Prostate gland (tissue), 2 donors: ENCODE data around the genes CNMD and PRR20B.

DNA sequence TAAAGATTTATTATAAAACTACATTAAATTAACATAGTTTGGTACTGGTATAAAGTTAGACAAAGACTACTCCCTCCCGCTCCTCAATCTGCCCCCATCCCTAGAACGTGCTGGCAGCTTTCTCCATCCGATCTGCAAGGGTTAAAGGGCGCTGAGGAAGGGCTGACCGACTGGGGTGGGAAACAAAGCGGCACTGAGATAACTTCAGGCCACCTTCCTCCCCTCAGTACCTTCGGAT is 785 bp upstream of the SUGT1 start:
- PRO-cap = no peak
- RAMPAGE, long total RNA, 2 experiments = no peak in any of the 2 experiments

DNA sequence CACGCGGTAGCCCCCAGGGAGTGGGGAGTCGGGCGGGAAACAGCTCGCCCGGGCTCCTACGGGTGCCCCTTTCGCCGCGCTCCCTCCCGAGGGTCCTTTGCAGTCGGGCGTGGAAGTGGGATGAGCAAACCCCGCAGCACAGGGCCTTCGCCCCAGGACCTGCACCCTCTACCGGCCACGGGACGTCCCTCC is 478 bp downstream of the CNMD start:
- PRO-cap = no peak
- RAMPAGE, long total RNA, 2 experiments = start-site peak on the minus strand in 1 of 2 experiments, centred at position 117 of the sequence, 7 reads per replicate

DNA sequence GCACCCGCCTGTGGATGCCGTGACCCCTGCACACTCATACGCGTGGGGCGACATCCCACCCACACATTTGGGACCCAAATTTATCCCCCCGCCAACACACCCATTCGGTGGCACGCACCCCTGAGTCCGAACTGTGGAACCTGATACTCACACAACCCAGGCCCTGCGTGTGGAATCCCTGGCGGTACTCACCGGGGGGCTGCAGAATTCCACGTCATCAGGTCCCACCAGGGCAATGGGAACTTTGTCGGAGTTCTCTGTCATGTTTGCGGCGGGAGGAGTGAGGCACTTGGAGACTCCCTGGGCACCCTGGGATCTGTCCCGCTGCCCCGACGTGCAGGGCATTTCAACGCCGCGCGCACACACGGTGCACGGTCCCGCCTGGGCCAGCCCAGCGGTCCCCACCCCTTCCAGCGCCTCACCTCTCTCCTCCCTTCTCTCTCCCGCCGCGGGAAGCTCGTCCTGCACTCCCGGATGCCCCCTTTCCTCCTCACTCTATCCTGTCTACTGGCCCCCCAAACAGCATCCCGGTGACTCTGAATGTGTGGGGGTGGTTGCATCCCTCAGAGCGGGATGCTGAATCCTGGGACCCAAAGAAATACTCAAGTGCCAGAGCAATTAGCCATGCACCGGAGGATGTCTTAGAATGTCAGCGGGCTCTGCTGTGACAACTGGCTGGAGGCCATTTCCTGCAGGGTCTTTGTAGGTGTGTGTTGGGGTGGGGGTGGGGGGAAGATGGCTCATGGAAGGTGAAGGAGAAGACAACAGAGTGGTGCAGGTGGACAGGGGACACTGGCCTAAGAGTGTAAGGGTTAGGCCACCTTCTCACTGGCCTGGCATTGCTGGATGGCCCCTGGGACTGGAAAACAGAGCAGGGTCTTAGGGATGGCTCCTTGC is at the start of gene CNMD:
TSS of gene CNMD (minus strand) at position 383 of the 897 bp plus-strand sequence.
- PRO-cap = no peak
- RAMPAGE, long total RNA, 2 experiments = no peak in any of the 2 experiments

- PRO-cap = no peak
- RAMPAGE, long total RNA, 2 experiments = no peak in any of the 2 experiments
Measured at GRCh38 chr13:54511244-54511829, 1482.7 kb downstream of the OLFM4 start.

- PRO-cap = no peak
- RAMPAGE, long total RNA, 2 experiments = no peak in any of the 2 experiments
Measured at GRCh38 chr13:57147219-57147628, at the start of gene PRR20B. TSS of gene PRR20B (plus strand) at chr13:57147488.

DNA sequence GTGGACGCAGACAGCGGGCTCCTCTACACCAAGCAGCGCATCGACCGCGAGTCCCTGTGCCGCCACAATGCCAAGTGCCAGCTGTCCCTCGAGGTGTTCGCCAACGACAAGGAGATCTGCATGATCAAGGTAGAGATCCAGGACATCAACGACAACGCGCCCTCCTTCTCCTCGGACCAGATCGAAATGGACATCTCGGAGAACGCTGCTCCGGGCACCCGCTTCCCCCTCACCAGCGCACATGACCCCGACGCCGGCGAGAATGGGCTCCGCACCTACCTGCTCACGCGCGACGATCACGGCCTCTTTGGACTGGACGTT is 1.2 kb downstream of the PCDH17 start:
- PRO-cap = no peak
- RAMPAGE, long total RNA, 2 experiments = no peak in any of the 2 experiments

DNA sequence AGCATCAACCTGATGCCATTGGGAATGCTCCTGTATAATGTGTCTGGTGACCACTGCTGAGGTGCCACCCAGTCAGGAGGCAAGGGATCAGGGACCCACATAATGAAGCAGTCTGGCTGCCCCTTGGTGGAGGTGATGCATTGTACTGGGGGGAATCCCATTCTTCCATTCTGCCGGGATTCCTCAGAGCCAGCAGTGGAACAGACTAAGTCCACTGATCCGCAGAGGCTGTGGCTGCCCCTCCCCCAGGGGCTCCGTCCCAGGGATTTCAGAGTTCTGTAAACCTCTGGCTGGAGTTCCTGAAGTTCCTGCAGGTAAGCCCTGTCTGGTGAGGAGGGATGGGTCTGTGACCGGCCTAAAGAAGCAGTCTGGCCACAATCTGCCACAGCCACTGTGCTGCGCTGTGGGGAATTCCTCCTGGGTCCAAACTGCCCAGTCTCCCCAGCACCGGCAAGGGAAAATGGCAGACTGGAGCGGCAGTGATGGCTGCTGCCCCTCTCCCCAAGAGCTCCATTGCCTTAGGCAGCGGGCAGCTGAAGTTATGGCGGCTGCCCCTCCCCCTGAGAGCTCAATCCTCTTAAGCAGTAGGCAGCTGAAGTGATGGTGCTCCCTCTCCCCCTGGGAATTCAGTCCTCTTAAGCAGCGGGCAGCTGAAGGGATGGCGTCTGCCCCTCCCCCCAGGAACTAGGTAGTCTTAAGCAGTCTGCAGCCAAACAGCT is 155.6 kb downstream of the PCDH17 start:
- PRO-cap = no peak
- RAMPAGE, long total RNA, 2 experiments = no peak in any of the 2 experiments

DNA sequence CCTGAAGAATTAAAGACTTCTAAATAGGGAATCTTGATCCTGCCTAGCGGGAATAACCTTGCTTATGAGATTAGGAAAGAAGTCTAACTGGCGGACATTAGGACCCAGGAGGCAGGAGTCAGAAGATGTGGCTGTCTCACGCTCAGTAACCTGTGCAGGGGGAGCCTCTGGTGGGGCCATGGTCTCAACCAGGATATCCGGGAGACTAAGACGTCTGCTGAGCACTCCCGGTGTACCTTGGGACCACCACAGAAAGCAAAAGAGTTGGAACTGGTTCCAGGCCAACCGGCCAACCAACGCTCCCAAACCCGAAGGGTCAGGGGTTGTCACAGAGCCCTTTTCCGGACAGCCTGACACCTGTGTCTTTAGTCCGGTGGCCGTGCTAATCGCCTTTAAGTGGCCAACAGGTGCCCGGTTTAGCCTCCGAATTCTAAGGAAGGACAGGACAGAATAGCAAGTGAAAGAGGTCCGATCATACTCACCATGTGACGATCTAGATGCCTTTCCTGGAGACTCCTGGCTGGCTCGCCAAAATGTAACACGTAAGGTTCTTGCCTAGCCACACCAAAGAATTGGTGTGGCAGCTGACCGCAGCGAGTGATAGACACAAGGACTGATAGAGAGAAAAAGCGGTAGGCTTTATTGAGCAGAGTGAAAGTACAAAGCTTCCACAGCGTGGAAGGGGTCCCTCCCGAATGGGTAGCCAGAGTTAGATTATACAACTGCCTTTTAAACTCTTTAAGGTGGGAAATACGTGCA is 103.9 kb upstream of the DIAPH3 start:
- PRO-cap = no peak
- RAMPAGE, long total RNA, 2 experiments = no peak in any of the 2 experiments

- PRO-cap = no peak
- RAMPAGE, long total RNA, 2 experiments = no peak in any of the 2 experiments
Measured at GRCh38 chr13:66831285-66831625, 398.9 kb downstream of the PCDH9 start.

GRCh38 chr13:70381011-70381292 is 272.7 kb upstream of the KLHL1 start:
- PRO-cap = no peak
- RAMPAGE, long total RNA, 2 experiments = no peak in any of the 2 experiments

DNA sequence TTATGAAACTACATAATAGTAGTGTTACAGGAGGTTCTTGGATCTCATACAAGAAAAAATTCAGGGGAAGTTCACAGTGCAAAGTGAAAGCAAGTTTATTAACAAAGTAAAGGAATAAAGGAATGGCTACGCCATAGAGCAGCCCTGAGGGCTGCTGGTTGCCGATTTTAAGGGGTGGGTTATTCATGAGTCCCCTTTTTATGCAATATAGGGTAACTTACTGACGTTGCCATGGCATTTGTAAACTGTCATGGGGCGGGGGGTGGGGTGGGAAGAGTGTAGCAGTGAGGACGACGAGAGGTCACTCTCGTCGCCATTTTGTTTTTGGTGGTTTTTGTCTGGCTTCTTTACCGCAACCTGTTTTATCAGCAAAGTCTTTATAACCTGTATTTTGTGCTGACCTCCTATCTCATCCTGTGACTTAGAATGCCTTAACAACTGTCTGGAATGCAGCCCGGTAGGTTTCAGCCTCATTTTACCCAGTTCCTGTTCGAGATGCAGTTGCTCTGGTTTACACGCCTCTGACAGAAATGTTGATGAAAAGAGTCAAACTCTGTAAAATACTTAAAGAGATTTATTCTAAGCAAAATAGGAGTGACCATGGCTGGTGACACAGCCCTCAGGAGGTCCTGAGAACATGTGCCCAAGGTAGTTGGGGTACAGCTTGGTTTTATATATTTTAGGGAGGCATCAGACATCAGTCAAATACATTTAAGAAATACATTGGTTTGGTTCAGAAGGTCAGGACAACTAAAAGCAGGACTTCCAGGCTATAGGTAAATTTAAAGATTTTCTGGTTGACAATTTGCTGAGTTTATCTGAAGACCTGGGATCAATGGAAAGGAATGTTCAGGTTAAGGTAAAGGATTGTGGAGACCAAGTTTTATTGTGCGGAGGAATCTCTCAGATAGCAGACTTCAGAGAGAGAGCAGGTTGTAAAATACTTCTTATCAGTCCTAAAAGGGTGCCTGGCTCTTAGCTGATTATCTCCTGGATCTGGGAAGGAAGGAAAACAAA is 851.9 kb downstream of the DACH1 start:
- PRO-cap = no peak
- RAMPAGE, long total RNA, 2 experiments = no peak in any of the 2 experiments

DNA sequence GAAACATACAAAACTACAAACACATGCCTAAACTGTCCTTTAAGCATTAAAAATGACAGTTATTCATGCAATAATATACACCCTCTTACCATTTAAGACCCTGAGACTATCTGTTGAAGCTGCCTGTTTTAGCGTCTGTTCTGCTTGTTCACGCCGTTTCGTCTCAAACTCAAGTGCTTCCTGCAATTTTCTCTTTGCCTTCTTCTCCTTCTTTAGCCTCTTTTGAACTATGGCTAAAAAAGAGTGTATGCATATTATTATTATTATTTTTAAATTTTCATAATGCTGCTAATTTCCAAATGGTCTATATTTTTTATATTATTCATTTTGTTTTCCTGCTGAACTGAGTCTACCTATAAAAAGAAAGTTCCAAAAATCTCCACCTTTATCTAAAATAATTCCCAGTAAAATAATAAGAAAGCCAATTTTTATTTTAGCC is 391.4 kb downstream of the DACH1 start:
- PRO-cap = no peak
- RAMPAGE, long total RNA, 2 experiments = no peak in any of the 2 experiments

DNA sequence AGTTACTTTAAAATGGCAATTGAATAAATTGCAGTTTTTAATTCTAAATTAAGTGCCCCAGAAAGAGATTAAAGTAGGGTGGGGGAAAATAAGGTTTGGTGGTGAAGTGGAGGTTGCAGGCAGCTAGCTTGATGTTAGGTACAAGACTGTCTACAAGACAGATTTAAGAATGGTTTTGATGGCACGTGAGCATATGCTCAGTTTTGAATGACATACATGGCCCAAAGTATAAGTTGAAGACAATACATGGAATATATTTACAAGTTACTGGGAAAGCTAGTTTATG is 4.2 kb downstream of the KLF5 start:
- PRO-cap = no peak
- RAMPAGE, long total RNA, 2 experiments = no peak in any of the 2 experiments

- PRO-cap = no peak
- RAMPAGE, long total RNA, 2 experiments = no peak in any of the 2 experiments
Measured at GRCh38 chr13:73169834-73170425, 111.1 kb downstream of the KLF5 start.

GRCh38 chr13:73427984-73428623 is 369.3 kb downstream of the KLF5 start:
- PRO-cap = no peak
- RAMPAGE, long total RNA, 2 experiments = no peak in any of the 2 experiments

GRCh38 chr13:73530983-73531329 is 472.2 kb downstream of the KLF5 start:
- PRO-cap = no peak
- RAMPAGE, long total RNA, 2 experiments = no peak in any of the 2 experiments

- PRO-cap = bidirectional peak, plus-strand start at chr13:73537231, minus-strand start at chr13:73537204
- RAMPAGE, long total RNA, 2 experiments = no peak in any of the 2 experiments
Measured at GRCh38 chr13:73536981-73537334, 478.2 kb downstream of the KLF5 start.

- PRO-cap = no peak
- RAMPAGE, long total RNA, 2 experiments = no peak in any of the 2 experiments
Measured at GRCh38 chr13:73765882-73766449, 707.2 kb downstream of the KLF5 start.

DNA sequence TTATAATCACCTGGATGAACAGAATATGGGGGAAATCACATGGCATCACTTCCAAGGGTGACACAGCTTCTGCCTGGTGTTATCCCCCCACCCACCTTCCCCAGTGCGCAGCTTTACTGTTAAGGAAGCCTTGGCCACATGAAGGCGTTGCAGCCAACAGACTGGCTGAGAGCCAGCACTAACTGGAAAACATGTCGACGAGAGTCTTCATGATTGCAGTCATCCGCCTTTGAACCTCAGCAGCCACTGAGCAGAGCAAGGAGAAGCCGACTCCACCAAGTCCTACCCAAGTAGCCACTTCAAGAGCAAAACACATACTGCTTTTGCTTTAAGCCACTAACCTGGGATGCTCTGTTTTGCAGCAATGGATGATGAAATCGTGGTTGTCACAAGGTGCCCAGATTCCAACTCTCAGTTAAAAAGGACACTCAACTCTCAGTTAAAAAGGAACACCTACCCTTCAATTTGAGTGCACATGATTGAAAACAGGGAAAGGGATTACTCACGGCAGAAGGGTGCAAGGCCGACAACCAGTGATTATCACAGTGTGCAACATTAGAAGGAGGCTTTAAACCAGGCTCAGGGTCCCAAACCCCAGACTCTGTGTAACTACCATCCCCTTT is 926.3 kb downstream of the KLF5 start:
- PRO-cap = no peak
- RAMPAGE, long total RNA, 2 experiments = no peak in any of the 2 experiments

GRCh38 chr13:74135735-74136098 is 1076.9 kb downstream of the KLF5 start:
- PRO-cap = no peak
- RAMPAGE, long total RNA, 2 experiments = no peak in any of the 2 experiments